H9 (cell line): ENCODE results near the gene RTCB.

- PRO-cap = no peak
Measured at GRCh38 chr22:32410575-32411047, 1.4 kb downstream of the RTCB start.

DNA sequence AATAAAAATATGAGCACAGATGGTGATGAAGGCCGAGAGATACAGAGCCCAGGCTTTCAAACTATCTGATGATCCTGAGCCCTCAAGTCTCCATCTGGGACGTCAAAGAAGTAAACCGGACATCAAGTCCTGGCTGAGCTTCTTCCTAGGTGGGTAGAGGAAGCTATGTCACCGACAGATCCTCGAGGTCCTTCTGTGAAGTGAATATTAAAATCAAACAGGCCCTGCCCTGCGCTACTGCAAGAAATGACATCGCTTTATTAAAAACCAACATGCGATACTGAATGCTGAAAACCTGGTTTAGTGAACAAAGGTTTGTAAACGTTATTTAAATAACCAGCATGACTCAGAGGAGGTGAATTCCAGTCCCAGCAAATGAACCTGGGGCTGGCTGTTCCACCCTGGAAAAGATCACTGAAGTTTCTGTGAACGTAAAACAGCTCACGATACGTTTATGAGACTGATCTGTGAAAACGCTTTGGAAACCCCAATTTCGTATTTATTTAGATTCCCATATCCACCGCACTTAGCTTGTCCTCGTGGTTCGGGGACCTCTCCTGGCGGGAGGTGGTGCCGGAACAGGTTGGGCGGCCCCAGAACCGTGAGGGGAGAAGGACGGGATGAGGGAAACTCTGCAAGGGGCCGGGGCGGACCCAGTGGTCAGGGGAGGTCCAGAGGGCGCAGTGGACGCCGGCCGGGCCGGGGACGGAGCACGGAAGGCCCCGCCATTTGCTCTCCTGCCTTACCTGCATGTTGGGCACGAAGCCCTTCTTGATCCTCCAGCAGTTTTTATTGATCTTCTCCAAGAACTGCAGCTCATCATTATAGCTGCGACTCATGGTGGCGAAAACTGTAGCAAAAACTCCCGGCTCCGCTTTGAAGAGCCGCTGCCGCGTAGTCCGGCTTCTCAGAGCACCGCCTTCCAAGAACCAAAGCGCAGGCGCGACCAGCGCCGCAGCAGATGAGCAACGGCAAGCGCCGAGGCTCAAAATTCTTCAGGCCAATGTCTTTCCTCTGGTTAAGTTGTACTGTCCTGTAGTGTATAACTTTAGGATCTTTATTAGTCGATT, at the start of gene RTCB:
TSS of gene RTCB (minus strand) at position 930 of the 1,070 bp plus-strand sequence.
- PRO-cap = bidirectional peak, plus-strand start at position 674 of the sequence, minus-strand start at position 302 of the sequence; bidirectional peak, plus-strand start at position 960 of the sequence, minus-strand start at position 930 of the sequence

DNA sequence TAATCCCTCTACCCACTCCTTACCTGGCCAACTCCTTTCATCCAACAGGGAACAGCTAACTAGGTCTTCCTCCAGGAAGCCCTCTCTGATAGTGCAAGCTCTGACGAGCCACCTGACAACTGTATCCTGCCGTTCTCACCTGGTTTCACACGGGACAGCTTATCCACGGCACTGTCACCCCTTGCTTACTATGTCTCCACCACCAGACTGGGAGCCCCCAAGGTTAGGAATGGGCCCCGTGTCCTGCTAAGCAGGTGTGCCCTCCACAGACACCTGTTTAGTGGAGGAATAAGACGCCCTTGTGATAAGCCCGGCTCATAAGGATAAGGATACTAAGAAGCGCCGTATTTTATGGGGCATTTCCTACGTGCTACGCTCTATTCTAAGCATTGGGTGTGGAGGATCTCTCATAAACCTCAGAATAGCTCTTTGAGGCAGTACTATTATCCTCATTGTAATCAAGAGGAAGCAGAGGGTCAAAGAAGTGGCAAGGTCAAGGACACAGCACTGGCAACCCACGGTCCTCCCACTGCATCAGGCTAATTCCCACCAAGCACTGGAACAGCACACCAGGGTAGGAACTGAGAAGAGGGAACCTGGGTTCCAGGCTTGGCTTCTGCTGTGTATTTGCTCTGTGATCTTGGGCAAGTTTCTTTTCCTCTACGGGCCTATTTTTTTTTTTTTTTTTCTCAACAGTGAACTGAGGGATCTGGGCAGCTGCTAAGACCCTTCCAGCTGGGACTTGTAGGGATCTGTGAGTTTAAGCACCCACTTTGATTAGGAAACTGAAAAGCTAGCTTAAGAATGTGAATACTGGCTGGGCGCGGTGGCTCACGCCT, 55.5 kb downstream of the FBXO7 start:
- PRO-cap = no peak

GRCh38 chr22:32533601-32534289, 59.1 kb downstream of the FBXO7 start:
- PRO-cap = no peak

- PRO-cap = no peak
Measured at GRCh38 chr22:32539634-32540641, 65.3 kb downstream of the FBXO7 start.

DNA sequence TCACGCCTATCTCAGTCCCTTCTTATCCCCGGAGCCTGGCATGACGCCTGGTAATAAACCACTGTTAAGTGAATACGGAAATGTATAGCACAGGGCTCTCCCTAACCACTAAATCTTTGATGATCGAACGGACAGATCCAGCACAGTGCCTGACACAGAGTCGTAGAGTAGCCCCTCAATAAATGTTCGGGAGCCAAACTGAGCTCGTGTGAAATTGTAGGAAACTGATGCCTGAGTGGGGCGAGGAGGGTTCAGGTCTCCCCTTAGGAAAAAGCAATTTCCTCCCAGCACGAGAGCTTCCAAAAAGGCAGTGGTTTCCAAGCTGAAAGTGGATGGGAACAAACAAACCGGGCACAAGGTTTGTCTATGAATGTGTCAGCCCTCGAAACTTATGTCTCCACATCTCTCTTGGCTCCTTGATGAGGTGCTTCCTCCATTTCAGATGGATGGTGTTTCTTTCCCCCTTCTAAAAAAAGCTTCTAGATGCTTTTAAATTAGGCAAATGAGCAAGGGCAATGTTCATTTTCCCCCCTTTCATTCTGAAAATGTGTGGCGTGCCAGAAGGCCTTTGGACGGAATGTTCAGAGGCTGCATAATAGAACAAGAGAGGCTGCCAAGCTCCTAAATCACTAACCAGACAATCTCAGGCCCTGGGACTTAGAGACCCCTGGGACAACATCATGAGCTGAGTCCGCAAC, 143.6 kb downstream of the FBXO7 start:
- PRO-cap = no peak

GRCh38 chr22:32745781-32746184, 55.7 kb upstream of the TIMP3 start:
- PRO-cap = no peak

GRCh38 chr22:32754673-32755156, 46.8 kb upstream of the TIMP3 start:
- PRO-cap = no peak

- PRO-cap = no peak
Measured at GRCh38 chr22:32788820-32789521, 12.5 kb upstream of the TIMP3 start.

DNA sequence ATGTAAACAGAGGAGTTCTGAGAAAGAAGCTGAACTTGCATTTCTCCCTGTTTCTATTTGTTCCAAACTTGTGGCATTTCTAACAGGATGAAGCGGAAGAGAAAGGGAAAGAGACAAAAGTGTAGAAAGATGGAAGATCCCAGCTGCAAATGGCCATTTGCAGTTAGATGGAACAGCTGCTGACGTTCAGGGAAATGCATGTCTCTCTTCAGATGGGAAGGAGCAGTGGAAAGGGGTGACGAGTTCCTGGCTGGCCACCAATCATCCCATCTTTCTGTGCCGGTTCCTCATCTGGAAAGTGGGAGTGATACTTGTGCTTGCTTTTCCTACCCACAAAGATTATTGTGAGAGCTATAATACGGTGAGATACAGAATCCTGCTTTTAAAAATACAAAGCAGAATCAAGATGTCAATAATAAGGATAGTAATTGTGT, 1.3 kb upstream of the TIMP3 start:
- PRO-cap = no peak

GRCh38 chr22:32803913-32804472, 2.5 kb downstream of the TIMP3 start:
- PRO-cap = no peak

DNA sequence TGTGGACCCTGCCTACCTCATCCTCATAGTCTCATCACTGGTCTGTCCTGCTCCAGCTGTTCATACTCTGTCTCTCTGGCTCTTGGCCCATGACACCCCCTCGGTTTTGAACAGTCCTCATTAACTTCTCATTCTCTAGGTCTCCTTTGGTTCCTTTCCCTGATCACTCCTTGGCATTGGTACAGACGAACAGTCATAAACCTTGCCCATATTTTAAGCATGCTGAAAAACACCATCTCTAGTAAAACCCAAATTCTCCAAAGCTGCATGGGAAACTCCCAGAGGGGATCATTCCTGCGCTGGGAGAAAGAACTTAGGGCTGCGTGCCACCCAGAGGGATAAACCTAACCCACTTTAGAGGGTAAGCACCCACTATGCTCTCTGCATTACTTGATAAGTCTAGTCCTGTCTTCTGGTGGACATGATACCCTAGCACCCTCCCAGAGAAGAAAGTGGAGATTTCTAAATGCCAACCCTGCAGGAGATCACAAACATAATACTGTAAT, 7.1 kb downstream of the TIMP3 start:
- PRO-cap = no peak

DNA sequence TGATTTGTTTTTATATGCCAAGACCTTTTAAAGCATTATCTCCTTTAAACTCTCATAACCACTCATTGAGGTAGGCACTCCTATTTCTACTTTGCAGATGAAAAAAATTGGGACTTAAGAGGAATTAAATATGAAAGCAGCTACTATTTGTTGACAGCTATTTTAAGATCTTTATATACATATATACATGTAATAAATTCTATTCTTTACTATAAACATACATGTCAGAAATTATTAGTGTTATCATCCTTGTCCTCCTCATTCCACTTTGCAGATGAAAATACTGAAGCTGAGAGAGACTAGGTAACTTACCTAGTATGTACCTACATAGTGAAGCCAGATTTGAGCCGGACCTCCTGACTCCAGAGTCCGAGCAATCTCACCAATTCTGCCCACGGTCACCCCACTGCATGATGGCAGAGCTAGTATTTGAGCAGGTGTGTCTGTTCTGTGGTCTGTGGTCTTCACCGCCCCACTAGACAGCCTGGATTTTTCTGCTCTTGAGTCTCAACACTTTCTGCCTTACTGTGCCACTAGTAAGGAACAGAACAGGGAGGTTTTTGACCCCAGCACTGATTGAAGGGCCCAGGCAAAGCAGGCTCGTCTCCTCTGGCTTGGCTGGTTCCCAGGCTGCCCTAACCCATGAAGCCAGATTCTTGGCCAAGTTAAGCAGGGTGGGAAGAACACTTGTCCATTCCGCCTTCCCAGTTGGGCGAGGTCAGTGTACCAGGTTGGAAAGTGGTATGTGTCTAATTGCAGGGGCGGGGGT, 14.1 kb downstream of the TIMP3 start:
- PRO-cap = no peak

GRCh38 chr22:32816217-32816816, 14.8 kb downstream of the TIMP3 start:
- PRO-cap = no peak

DNA sequence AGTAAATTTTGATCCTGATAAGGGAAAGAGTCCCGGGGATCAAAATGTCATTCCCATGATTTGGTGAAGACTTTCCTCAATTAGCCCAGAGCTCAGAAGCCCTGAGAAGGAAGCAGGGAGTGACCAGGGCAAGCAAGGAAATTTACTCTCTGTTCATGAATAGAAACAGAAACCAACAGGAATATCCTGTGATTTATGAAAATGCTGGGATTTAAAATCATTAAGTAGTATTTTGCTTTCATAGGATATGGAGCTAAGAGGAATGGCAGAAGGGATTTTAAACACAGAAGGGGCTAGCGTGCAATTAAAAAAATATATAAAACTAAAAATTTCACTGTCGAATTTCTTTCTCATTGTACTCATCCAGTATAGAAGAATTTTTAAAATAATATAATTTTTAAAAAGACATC, 356.5 kb downstream of the LARGE1 start:
- PRO-cap = no peak

DNA sequence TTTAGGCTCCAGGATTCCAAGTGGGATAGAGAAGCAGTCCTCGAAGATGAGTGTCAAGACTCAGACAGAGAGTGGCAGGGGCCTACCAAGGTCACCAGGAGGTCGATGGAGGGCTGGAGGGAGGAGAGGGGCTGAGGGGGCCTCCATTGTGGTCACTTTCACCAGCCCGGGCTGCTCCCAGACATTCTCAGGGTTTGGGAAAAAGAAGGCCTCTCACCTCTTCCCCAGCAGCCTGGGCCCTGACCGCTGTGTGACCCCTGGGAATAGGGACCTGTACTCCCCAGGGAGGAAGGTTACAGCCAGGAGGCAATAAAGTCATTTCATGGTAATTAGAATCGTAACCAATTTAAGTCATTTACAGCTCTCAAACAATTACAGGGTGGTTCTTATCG, 37.7 kb downstream of the ISX start:
- PRO-cap = no peak

DNA sequence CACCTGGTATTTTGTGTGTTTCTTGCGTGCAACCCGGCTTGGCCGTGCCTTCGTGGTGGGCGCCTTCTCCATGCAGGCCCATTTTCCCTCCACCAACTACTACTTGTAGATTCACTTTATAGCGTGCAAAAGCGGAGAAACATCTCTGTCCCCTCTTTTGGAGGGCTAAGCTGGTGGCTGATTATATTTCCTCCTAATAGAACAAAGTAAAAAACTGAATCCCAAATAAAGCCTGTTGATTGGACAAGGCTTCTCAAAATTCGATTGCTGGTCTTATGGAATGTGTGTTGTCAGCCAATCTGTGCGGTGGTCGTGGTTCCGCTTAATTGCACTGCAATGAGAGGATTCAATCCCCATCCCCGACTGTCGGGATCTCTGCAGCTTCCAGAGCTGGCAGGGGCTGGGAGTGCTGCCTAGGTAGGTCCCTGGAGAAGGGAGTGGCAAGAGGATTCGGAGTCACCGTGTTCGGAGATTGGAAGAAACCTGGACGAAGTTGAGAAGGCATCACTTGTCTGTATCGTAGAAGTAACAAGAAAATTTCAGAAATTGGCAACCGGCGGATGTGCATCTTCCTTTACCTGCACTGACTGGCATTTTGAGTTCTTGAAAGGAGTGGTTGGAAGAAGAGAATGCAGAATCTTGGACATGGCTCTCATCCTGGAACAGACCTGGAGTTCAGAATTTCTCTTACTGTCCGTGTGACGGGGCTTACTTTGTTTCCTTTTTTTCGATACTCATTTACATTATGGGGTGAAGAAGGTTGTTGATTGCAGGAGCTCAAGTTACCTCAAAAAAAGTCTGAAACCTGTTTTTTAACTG, 1.1 kb downstream of the HMGXB4 start:
- PRO-cap = bidirectional peak, plus-strand start at position 349 of the sequence, minus-strand start at position 365 of the sequence

DNA sequence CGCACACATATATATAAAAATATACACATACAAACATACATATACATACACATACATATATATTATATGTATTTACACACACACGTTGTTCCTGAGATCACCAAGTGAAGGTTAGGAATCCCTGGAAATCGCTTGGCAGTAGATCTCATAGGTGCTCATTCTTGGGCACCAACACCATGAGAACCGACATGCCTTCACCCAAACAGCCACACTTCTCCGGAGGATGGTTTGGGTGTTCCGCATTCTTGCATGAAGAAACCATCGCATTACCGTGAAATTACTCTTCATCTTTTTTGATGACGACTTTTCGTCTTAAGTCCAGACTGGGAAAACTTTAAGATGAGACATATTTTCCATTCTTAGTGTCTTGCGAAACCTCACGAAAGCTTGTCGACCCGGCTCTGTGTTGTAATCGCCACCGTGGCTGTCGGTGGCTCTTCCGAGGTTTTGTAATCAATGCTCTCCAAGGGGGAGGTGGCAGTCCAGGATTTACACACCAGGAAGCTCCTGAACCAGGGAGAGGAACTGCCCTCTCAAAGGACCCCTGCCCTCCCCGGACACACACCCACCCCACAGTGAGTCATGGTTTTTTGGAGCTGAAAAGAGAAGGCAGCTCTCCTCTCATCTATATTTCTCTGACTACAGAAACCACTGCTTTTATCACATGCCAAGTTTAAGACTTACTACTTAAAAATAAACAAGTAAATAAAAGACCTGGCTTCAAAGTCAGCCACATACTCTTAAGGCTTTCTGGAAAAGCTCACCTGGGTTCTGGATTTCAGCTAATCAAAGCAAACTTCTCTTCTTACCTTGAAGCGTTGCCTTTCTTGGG, 1.8 kb downstream of the TOM1 start:
- PRO-cap = no peak

GRCh38 chr22:35316839-35317012, 17.0 kb downstream of the TOM1 start:
- PRO-cap = no peak

DNA sequence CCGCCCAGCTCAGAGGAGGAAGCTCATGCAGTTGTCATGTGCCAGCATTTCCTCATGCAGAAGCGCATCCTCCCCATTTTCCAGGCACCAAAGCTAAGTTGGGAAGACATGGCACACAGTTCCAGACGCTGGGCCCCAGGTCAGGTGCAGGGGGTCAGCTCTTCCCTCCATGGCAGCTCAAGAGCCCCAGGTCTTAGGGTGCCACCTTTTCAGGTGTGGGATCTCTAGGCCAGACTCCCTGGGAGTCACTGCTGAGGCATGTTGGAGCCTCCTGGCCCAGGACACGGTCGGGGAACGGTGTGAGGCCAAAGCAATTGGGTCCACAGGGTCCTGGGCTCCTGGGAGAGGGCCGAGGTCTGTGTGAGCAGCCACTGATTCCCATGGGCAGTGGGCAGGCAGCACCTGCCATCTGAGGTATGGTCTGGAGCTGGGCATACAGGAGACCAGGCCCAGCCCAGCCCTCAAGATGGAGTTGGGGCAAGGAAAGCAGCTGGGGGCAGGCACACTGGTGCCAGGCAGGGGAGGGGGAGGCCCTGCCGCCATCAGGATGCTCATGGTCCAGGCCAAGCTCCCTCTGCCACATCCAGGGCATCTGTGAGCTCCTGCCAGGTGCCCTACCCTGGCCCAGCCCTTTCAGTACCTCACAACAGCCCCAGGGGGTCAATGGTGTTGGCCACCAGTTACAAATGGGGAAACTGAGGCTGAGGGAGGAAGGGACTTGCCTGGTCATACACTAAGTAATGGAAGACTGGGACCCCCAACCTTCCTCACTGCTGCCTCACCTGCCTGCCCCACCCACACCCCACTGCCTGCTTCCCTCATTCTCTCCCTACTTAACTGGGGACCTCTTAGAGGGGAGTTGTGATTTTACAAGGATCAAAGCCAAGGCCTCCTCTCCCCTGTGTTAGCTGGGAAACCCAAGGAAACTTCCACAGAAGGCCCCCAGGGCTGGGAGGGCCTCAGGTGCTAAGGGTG, 32.1 kb upstream of the HMOX1 start:
- PRO-cap = no peak